Cytotoxic T cell (primary cell): Measurements from ENCODE around the genes PATJ and ALG6.

- PRO-cap, 2 experiments = no peak in any of the 2 experiments
Measured at GRCh38 chr1:59422912-59423538, 126.1 kb downstream of the FGGY start.

- PRO-cap, 2 experiments = no peak in any of the 2 experiments
Measured at GRCh38 chr1:59444993-59445608, 148.2 kb downstream of the FGGY start.

GRCh38 chr1:59561736-59562140 lies 253.0 kb upstream of the HOOK1 start:
- PRO-cap, 2 experiments = no peak in any of the 2 experiments

- PRO-cap, 2 experiments = no peak in any of the 2 experiments
Measured at GRCh38 chr1:59730893-59731220, 83.9 kb upstream of the HOOK1 start.

GRCh38 chr1:59892797-59893381 lies 33.7 kb downstream of the CYP2J2 start:
- PRO-cap, 2 experiments = no peak in any of the 2 experiments

- PRO-cap, 2 experiments = no peak in any of the 2 experiments
Measured at GRCh38 chr1:59986417-59986939, 59.9 kb upstream of the CYP2J2 start.

GRCh38 chr1:61191215-61191761 lies 108.9 kb downstream of the NFIA start:
- PRO-cap, 2 experiments = no peak in any of the 2 experiments

- PRO-cap, 2 experiments = no peak in any of the 2 experiments
Measured at GRCh38 chr1:61221489-61222043, 139.2 kb downstream of the NFIA start.

- PRO-cap, 2 experiments = no peak in any of the 2 experiments
Measured at GRCh38 chr1:61227761-61228701, 145.7 kb downstream of the NFIA start.

DNA sequence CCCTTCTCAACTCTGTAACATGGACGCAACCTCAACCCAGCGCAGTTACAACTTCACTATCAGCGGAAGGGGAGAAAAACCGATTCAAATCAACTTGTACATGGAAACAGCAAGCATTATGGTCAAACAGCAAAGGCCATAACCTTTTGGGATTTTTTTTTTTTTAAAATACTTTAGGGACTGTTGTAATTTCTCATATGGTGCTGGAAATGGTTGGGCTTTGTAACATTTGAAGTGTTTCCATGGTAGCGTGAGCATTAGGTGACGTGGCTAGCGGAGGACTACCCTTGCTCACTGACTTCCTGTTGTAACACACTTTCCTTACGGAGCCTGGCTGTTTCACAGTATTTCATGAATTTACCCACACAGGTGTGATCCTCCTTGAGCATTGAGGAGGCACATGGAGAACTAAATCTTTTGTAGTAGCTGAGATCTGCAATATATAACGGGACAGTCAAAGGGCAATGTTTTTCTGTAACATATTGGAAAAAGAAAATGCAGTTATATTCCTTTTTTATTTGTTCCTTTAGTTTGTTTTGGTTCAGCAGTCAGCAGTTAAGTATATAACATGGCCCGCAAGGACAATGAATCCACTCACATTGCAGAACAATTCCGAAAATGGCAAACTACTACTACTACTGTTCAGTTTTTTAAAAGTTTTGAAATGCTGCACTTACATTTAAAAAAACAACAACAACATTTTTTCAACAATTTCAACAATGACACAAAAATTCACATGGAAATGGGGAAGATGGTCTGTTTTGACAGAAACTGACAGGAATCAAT lies 269.4 kb downstream of the TM2D1 start:
- PRO-cap, 2 experiments = no peak in any of the 2 experiments

DNA sequence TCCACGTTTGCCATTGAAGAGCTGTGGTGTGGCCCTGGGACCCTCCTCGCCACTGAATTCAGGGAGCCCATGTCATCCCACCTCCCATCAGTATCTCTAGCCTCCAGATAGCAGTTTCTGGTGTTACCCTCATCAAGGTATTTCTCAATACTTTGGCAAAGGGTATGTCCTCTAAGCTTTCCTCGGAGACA lies 233.6 kb downstream of the TM2D1 start:
- PRO-cap, 2 experiments = no peak in any of the 2 experiments

DNA sequence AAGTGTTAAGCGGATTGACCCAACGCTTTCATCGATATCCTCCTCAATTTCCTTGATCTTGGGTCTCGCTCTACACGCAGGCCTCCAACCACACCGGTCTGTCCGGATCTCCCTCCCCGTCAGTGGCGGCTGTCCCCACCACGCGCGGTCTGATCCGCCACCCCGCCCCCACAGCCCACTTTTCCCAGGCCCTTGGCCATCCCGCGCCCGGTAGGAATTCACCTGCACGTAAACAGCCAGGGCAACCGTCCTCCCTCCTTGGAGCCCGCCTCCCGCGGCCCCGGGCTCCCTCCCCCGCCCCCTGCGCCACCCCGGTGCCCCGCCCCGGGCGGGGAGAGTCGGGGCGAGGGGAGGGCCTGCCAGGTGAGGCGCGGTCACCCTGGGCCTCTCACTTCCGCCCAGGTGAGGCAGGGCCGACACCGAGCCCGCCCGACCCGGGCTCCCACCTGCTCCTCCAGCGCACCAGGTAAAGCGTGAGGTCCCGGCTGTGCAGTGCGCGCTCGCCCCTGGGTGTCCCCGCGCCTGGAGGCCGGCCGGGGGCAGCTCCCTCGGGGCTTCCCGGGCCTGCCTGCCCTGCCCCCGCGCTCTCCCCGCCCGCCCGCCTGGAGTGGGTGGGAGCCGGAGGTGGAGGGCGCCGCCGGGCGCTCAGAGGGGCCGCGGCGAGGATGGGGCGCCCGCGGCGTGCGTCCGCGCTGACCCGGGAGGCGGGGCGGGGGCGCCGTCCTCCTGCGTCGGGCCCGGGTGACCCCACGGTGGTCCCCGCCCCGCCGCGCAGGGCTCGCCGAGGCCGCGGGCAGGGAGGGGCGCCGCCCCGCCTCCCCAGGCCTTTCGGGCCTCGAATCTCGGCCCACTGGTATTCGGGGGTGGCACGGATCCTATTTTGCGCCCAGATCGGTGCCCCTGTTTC lies at the start of gene PATJ:
TSS of gene PATJ (plus strand) at position 391 of the 907 bp plus-strand sequence.
- PRO-cap, 2 experiments = peak in 2 of 2 experiments; most common plus-strand start position 391 of the sequence (in 2); most common minus-strand start position 124 of the sequence (in 1)

DNA sequence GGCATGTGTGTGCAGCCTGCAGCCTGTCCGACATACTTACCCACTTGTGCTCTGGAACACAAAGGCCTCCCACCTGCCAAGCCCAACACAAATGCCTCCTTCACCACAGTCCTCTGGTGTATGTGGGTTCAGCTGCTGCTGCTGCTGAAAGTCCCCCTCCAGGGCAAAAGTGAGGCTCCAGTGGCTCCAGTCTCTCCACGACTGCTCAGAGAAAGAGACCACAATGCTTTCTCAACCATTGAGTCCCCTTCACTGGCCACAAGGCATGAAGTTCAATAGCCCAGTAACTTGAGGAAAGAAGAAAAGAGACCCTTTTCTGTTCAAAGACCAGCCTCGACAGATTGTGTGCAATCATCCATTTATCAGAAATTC lies 19.3 kb downstream of the KANK4 start:
- PRO-cap, 2 experiments = no peak in any of the 2 experiments

- PRO-cap, 2 experiments = no peak in any of the 2 experiments
Measured at GRCh38 chr1:62336886-62337445, 17.7 kb upstream of the KANK4 start.

GRCh38 chr1:62733745-62734268 lies 45.6 kb upstream of the DOCK7 start:
- PRO-cap, 2 experiments = no peak in any of the 2 experiments

- PRO-cap, 2 experiments = no peak in any of the 2 experiments
Measured at GRCh38 chr1:63329380-63329994, 7.1 kb downstream of the FOXD3 start.

DNA sequence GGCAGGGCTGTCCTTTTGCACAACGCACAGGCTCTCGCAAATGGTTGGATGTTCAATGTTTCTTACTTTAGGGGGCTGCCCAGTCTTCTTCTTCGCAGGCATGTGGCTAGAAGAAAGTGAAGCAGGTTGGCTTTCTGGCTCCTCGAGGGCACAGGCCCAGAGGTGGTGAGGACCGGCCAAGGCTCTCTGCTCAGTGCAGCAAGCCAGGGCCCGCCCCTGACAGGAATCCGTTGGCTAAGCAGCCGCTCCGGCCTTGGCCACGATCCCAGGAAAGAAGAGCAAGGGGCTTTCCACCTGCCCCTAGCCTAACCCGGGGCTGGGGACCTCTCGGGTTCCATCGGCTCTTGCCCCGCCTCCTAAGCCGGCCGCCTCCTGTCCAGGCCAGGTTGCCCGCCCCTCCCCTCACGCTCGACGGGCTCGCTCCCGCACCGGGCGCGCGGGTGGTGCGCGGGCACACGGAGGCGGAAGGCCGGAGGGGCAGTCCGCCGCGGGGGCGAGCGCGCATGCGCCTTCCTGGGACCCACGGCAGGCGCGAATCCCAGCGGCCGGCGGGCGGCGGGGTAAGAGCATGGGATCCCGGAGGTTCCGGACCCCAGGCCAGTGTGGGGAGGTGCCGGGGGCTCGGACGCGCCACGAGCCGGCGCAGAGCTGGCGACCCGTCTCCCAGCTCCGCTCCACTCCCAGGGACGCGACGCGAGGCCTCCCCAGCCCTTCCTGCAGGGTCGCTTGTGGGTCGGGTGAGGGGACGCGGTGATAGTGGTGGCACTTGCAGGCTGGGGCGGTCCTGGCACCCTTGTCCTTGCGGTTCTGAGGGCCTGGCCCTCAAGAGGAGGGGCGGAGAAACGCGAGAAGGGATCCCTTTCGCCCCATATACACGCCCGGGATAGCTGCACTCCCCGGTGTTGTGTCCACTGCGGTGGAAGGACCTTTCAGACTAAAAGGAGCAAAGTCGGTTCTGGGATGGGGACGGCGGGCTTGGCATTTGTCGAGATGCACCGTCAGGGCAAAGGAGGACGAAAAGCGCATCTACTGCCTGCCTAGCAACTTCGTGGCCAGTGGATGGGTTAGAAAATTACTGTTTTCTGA lies at the start of gene ALG6:
TSS of gene ALG6 (plus strand) at position 500 of the 1,086 bp plus-strand sequence.
- PRO-cap, 2 experiments = peak in 2 of 2 experiments; most common plus-strand start position 541 of the sequence (in 2); most common minus-strand start position 273 of the sequence (in 2)

- PRO-cap, 2 experiments = no peak in any of the 2 experiments
Measured at GRCh38 chr1:63731569-63732263, 42.1 kb upstream of the ROR1 start.

GRCh38 chr1:63782363-63783327 lies 8.8 kb downstream of the ROR1 start:
- PRO-cap, 2 experiments = no peak in any of the 2 experiments

DNA sequence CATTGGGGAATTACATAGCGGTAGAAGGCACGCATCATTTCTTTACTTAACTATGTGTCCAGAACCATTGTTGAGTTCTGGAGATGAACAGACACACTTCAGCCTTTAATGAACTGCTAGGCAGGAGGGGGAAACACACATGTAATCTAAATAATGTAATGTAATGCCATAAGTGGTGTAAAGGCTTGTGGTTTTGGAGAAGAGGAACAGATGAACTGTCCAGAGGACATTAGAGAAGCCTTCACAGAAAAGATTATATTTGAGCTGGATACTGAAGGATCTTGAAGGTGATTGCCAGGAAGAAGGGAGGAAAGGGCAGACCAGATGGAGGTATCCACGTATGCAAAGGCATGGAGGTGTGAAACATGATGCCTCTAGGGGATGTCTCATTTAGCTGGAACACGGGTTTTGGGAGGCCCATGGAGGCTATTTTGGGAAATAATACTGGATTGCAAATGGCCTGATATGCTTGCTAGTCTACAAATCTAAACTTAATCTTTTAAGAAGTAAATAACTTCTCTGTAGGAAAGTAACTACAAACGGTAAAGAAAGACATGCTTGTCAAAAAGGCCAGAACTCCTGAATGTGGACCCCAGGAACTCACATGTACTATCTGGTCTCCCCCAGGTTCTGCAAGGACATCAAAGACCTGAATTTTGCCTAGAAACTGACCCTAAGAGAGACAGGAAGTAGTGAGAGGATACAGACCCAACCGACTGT lies 36.7 kb downstream of the ROR1 start:
- PRO-cap, 2 experiments = no peak in any of the 2 experiments